Tibial nerve (tissue), 3 donors: Measurements from ENCODE around the genes NLGN1 and NAALADL2.

DNA sequence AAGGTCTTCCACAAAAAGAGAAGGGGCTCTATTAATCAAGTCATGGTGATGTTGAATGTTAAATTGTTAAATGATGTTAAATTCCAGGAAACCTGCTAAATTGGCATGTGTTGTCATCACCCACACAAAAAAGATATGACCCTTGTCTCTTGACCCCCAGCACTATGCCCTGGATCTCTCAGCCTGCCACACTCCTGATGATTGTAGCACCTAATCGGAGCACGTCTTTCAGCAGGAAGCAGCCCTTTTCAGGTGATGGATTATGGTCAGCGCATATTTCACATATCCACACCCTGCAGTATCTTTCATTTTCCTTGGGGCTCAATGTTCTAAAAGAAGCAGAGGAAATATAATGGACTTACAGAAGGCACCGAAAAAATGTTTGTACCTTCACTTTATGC, 9.3 kb downstream of the SLC2A2 start:
- PRO-cap = no peak
- RAMPAGE, long total RNA, 3 experiments = no peak in any of the 3 experiments

DNA sequence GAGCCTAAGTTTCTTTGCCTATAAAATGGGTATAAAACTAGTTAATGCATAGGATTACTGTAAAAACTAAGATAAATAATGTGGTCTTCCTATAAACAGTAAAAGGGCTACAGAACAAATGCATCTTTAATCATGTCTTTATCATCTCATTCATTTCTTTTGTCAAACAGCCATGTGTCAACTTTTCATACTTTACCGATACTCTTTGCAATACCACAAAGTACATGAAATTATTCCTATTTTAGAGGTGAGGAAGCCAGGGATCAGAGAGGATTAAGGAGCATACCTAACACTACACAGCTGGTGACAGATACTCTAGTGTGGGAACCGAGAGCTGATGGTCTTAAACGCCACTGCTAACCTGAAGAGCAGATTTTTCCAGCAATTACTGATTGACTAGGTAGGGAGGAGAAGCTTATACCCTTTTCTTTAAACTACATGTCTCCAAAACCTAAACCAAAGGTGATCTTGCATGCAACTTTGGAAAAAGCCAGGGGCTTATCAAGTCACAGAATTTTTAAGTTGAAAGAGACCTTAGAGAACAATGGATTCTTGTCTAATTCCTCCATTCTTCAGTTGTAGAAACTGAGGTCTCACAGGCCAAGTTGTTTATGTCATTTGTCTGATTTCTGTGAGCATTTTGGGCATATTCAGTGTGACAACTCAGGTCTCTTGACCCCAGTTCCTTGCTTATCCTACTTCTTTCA, 2.3 kb downstream of the SLC2A2 start:
- PRO-cap = no peak
- RAMPAGE, long total RNA, 3 experiments = no peak in any of the 3 experiments

DNA sequence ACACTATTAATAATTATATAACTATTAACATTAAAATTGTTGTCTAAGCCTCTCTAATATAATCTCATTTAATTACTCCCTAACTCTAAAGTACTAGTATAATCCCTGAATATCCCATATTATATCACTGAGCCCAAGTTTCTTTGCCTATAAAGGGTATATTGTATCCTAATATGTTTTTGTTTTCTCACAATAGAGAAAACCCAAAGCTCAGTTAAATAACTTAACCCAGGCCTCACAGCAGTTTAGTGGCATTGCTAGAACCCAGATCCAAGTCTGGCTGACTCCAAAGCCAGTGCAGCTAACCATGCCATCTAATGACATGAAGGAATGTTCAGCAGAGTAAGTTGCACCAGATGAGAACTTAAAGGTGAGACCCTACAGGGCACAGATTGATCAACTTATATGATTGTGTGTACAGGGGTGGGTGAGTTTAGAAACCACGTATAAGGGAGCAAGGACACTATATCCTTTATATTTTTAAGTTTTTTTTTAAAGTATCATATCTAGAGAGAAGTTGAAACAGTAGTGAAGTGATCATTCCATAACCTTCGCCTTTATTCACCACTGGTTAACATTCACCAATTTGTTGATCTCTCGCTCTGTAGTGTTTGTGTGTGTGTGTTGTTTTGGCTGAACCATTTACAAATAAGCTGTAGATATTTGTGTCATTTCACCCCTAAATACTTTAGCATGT, 1.0 kb downstream of the SLC2A2 start:
- PRO-cap = no peak
- RAMPAGE, long total RNA, 3 experiments = no peak in any of the 3 experiments

DNA sequence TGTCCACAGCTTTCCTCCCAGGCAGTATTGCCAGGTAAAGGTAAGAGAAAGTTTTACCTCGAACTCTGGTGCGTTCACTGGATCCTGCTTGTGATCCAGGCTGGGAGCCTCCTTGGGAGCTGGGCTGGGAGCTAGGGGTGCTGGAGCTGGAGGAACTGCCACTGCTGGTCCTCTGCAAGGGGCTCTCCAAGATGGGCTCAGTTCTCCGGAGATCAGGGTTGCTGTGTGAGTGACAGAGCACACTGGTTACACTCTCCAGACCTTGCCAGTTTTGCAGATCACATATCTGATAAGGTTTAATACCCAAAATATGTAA, 84.1 kb upstream of the SLC2A2 start:
- PRO-cap = no peak
- RAMPAGE, long total RNA, 3 experiments = no peak in any of the 3 experiments

DNA sequence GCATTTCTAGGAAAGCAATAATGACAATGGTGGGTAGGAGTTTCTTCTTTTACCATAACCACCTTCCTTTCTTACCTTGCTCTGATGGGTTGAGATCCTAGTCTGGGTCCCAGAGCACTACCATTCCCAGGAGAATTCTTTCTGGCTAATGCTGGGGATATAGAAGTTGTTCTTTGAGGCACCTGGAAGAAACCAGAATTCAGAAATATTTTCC, 96.9 kb upstream of the SLC2A2 start:
- PRO-cap = no peak
- RAMPAGE, long total RNA, 3 experiments = no peak in any of the 3 experiments

GRCh38 chr3:171747037-171747406, 63.3 kb downstream of the PLD1 start:
- PRO-cap = no peak
- RAMPAGE, long total RNA, 3 experiments = no peak in any of the 3 experiments

GRCh38 chr3:171768264-171768850, 41.9 kb downstream of the PLD1 start:
- PRO-cap = no peak
- RAMPAGE, long total RNA, 3 experiments = no peak in any of the 3 experiments

DNA sequence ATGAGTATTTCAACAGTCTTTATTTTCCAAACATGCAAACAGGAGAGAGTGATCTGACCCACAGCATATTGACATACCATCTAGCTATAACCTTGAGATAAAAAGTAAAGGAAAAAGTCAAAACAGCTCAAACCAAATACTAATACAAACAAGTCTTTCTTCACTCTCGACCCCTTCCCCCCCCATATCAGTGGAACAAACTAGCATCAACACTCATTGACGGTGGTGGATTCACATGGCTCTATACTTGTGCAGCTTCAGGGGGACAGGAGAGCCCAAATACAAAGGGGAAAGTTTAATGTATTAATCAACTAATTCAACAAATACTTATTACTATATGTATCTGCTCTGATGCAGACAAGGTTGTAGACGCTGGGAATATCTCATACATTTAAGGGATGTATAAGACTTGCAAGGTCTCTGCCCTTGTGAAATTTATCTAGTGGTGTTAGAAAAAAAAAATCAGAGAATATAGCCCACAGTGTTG, 1.8 kb upstream of the TMEM212 start:
- PRO-cap = no peak
- RAMPAGE, long total RNA, 3 experiments = no peak in any of the 3 experiments

DNA sequence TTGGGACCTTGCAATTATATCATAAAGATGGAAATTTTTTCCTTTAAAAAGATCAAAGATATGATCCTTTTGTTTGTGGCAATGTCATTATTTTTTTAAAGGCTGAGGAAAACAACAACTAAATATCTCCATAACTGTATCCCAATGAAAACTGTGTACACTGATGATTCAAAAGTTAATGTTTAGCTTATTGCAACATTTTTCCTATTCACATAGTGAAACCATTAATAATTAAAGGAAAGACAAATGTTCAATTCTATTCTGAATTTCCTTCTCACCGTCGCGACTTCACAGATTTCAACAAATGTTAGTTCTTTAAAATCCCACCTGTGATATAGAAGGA, 40.3 kb downstream of the TMEM212 start:
- PRO-cap = no peak
- RAMPAGE, long total RNA, 3 experiments = no peak in any of the 3 experiments

GRCh38 chr3:172057872-172058558, 18.6 kb downstream of the FNDC3B start:
- PRO-cap = no peak
- RAMPAGE, long total RNA, 3 experiments = no peak in any of the 3 experiments

DNA sequence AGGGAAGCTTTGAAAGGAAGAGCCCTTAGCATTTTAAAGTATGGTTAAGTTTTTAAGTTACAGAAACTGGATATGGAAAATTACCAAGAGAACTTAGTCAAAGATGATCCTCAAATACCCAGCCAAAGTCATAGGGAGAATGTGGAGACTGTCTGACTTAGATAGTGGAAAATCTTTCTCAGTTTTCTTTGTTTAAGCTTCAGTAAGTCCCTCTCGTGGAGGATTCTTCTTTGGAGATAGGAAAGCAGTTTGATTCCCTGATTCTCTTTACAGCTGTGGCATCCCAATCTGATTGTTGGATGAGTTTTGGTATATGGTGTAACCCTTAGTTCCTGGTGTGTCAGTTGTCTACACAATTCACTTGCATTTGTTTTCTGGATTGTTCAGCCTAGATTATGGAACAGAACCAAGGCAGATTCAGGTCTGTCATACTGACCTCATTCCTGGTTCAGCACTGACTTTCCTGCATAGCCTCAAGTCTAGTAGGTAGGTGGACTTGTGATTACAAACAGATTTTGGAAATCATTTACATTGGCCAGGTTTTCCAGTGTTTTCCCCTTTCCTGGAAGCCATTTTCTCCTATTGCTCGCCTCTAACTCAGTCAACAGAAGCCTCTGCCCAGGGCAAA, 115.8 kb downstream of the FNDC3B start:
- PRO-cap = no peak
- RAMPAGE, long total RNA, 3 experiments = no peak in any of the 3 experiments

- PRO-cap = no peak
- RAMPAGE, long total RNA, 3 experiments = start-site peak on the plus strand in 1 of 3 experiments, at chr3:172343977-172344033 at its widest, 21 reads per replicate
Observed at GRCh38 chr3:172343865-172344231, 104.4 kb downstream of the GHSR start.

DNA sequence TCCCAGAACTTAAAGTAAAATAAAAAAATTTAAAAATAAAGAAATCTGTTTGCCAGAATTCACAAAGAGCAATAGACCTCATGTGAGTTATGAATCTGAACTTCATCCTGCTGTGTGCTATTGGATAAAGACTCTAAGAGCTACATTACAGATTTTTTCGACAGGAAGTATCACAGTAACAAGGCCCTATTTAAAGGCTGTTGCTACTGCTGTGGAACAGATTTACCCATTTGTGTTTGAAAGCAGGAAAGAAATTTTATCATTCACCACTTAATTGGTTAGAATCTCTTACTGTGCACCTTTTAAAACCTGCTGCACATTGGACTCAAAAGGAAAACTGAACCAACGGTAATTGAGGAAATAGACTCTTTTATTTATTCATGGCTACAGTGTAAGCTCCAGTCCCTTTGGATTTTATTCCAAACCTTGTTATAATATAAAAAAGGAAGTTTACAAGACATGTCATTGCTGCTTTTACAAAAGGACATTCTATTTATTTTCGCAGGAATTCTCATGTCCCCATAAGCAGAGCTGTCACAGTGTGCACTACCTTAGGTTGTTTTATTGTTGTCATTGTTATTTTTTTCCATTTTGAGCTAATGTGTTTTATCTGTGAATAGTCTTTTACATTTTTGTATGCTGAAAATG, 918 bp downstream of the TNFSF10 start:
- PRO-cap = no peak
- RAMPAGE, long total RNA, 3 experiments = no peak in any of the 3 experiments

DNA sequence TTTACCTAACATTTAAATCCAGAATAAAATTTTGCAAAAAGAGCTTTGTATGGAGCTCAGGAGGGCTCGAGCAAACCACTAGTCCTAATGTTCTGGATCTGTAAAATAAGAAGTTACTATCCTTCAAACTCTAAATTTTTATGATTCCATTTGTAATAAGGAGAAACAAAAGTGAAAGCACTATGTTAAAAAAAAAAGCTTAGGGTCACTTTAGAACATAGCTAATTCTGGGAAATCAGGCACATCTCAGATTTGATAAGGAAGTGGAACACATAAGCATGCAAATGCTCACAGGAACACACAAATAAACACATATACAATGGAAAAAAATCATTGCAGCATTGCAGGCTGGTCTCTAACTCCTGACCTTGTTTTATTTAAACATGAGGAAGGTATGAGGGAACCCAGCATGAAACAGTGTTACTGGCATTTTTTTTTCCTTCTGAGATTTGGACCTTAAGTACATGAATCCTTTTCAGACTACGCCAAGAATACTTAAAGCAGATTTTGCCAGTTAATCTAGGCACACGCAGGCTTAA, 63.2 kb upstream of the TNFSF10 start:
- PRO-cap = no peak
- RAMPAGE, long total RNA, 3 experiments = no peak in any of the 3 experiments

- PRO-cap = no peak
- RAMPAGE, long total RNA, 3 experiments = no peak in any of the 3 experiments
Observed at GRCh38 chr3:172680393-172680924, 30.4 kb downstream of the NCEH1 start.

DNA sequence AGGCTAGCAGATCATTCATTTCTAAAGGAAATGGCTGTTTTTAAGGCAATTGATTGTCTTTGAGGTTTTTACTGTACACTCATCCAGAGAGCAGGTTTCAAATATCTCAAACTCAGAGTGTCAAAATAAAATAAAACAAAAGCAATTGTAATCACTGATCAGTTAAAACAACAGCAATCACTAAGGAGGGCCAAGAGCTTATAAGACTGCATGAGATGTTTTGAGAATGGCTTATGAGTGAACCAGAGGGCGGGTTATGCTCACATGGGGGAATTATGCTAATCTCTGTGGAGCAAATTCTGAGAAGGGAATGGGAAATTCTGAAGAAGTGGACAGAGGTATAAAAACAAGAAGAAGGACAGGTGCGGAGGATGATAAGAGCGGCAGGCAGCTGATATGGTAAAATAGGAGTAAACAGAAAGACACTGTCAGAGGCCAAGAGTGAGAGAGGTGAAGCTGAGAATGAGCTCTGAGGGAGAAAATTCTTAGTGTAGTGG, 134.0 kb downstream of the SPATA16 start:
- PRO-cap = no peak
- RAMPAGE, long total RNA, 3 experiments = no peak in any of the 3 experiments

DNA sequence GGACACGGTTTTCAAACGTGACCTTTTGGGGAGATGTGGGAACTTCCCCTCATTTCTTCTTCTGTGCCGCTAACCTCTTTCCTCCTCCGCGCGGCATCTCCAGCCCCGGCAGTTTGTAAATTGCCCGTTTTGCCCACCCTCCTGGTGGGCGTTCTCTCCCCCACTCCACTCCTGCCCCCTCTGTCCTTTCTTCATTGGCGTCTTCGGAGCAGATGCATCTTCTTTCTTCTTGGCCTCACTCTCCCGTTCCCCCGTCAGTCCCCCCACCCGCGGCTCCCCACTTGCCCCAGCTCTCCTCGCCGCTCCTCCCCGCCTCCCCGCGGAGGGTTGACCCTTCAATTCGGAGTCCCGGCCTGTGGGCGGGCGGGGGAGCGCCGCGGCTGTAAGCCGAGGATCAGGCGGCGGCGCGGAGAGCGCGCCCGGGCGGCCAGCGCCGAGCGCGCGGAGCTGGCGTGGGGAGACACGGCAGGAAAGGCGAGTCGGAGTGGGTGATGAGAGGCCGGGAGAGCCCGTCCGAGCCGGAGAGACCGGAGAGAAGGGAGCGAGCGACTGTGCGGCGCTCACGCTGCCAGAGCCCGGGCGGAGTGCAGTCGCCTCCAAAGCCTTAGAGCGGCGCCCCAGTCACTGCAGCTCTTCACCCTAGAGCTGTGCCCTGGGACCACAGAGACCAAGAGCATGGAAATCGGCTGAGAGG, at the start of gene NLGN1:
Gene NLGN1 (plus strand): TSS at position 374 of the 694 bp plus-strand sequence.
- PRO-cap = bidirectional peak, plus-strand start at position 397 of the sequence, minus-strand start at position 115 of the sequence
- RAMPAGE, long total RNA, 3 experiments = start-site peak on the plus strand in 1 of 3 experiments, centred at position 397 of the sequence, 203 reads per replicate

GRCh38 chr3:173711638-173712040, 314.1 kb downstream of the NLGN1 start:
- PRO-cap = no peak
- RAMPAGE, long total RNA, 3 experiments = no peak in any of the 3 experiments

GRCh38 chr3:174858828-174859710, at the start of gene NAALADL2:
Gene NAALADL2 (plus strand): TSS chr3:174859334.
- PRO-cap = no peak
- RAMPAGE, long total RNA, 3 experiments = no peak in any of the 3 experiments

GRCh38 chr3:175119365-175119679, 260.2 kb downstream of the NAALADL2 start:
- PRO-cap = no peak
- RAMPAGE, long total RNA, 3 experiments = no peak in any of the 3 experiments